Gastrocnemius medialis (tissue), 3 donors: Measurements from ENCODE around the genes GALNTL6 and SAP30.

DNA sequence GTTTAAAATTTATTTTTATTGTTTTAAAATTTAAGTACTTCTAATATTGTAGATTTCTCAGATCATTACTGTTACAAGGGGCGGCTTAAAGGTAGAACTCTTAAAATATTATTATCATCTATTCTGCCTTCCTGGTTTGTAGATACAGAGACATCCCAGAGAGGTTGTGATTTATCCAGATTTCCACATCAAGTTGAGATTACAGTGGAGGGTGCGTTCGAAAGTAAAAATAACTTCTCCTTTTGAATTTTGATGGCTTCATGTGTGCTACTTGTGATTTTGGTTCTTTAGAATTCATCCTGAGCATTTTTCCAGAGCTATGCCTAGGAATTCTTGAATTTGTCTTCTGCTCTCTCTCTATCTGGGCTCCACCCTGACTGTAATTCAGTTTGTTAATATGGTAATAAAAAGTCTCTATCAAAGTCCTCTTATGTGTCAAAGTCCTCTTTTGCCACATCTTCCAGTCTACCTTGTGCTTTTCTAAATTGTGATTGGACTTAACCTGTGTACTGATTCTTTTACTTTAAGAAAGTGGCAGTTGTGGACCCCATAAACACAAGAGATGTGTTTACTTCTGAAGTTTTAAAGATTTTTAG is 37.2 kb downstream of the CLCN3 start:
- PRO-cap, result no peak
- RAMPAGE, long total RNA, 3 experiments, result no peak in any of the 3 experiments

- PRO-cap, result no peak
- RAMPAGE, long total RNA, 3 experiments, result start-site peak on the minus strand in 1 of 3 experiments, at chr4:170027277-170027318 at its widest, 7 reads per replicate
These were observed 849 bp upstream of the MFAP3L start for GRCh38 chr4:170026747-170027740.

GRCh38 chr4:170226468-170226887 is 136.7 kb upstream of the AADAT start:
- PRO-cap, result no peak
- RAMPAGE, long total RNA, 3 experiments, result no peak in any of the 3 experiments

DNA sequence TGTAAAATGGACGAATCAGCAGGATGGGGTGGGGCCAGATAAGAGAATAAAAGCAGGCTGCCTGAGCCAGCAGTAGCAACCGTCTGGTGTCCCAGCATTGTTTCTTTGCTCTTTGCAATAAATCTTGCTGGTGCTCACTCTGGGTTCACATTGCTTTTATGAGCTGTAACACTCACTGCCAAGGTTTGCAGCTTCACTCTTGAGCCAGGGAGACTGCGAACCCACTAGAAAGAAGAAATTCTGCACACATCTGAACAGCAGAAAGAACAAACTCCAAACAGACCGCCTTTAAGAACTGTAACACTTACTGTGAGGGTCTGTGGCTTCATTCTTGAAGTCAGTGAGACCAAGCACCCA is 769.2 kb upstream of the GALNTL6 start:
- PRO-cap, result no peak
- RAMPAGE, long total RNA, 3 experiments, result no peak in any of the 3 experiments

GRCh38 chr4:171813169-171813611 is at the start of gene GALNTL6:
Gene GALNTL6 (plus strand): TSS chr4:171813404.
- PRO-cap, result no peak
- RAMPAGE, long total RNA, 3 experiments, result no peak in any of the 3 experiments

- PRO-cap, result no peak
- RAMPAGE, long total RNA, 3 experiments, result no peak in any of the 3 experiments
These were observed 214.8 kb downstream of the GALNTL6 start for GRCh38 chr4:172028071-172028404.

- PRO-cap, result no peak
- RAMPAGE, long total RNA, 3 experiments, result no peak in any of the 3 experiments
These were observed 1.7 kb downstream of the GALNT7 start for GRCh38 chr4:173170356-173170607.

DNA sequence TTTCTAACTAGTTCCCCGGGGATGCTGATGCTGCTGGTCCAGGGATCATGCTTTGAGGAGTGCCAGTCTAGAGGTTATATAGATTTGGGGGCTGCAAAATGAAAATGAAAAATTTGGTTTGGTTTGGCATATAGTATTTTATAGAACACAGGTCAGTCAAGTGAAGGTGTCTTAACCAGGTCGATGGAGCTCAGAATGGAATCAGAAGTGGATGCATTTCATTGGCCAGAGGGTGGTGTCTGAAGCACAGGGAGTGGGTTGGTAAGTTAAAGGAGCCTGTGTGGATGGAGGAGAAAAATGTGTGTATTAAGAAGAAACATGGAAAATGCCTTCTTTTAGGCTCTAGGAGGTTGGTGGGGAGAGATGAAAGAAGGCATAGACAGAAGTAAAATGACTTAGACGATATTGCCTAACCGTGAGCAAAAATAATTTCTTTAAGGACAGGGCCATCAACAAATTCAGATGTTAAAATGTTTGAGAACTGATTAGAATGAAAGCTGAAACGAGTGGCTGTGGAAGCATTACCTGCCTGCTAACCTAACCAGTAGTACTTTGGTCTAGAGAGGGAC is 8.7 kb downstream of the GALNT7 start:
- PRO-cap, result no peak
- RAMPAGE, long total RNA, 3 experiments, result no peak in any of the 3 experiments

- PRO-cap, result no peak
- RAMPAGE, long total RNA, 3 experiments, result no peak in any of the 3 experiments
These were observed 1.4 kb downstream of the HMGB2 start for GRCh38 chr4:173332606-173333261.

DNA sequence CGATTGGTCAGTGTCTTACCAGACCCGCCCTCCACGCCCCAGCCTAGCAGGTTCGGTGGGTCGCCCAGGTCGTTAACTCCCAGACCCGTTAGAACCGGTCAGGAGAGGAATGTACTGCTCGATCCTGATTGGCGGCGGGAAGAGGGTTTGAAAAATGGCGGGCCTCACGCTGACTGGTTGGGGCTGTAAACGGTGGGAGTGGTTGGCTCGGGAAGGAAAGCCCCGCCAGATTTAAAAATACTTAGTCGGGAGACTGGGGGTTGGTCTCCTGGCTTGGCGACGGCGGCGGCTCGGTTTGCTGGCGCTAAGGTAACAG is 313 bp upstream of the HMGB2 start:
- PRO-cap, result no peak
- RAMPAGE, long total RNA, 3 experiments, result no peak in any of the 3 experiments

- PRO-cap, result bidirectional peak, plus-strand start at chr4:173370954, minus-strand start at chr4:173370695
- RAMPAGE, long total RNA, 3 experiments, result start-site peak on the plus strand in 2 of 3 experiments, at chr4:173370938-173370962 at its widest, 24 to 77 reads per replicate
These were observed at the start of gene SAP30 for GRCh38 chr4:173370773-173371728. Gene SAP30 (plus strand): TSS chr4:173370954.

DNA sequence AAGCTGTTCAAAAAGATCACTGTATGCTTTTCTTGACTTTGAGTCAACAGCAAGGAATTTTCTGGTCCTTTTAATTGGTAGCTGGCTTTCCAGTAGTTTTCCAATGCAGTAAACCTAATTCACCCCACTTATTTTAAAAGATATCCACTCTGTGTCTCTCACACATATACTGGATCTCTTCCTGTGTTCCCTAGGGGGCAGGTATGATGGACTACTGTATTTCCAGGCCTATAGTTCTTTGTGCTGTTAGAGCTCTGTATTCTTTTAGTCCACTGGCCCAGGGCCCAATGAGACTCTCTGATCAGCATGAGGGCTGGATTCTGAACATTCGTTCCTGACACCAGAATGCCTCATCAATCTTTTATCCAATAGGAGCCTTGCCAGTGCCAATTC is 26.4 kb upstream of the SCRG1 start:
- PRO-cap, result no peak
- RAMPAGE, long total RNA, 3 experiments, result no peak in any of the 3 experiments

- PRO-cap, result no peak
- RAMPAGE, long total RNA, 3 experiments, result no peak in any of the 3 experiments
These were observed 5.3 kb downstream of the HAND2 start for GRCh38 chr4:173524642-173525191.

GRCh38 chr4:173684142-173684721 is 154.2 kb upstream of the HAND2 start:
- PRO-cap, result no peak
- RAMPAGE, long total RNA, 3 experiments, result no peak in any of the 3 experiments

DNA sequence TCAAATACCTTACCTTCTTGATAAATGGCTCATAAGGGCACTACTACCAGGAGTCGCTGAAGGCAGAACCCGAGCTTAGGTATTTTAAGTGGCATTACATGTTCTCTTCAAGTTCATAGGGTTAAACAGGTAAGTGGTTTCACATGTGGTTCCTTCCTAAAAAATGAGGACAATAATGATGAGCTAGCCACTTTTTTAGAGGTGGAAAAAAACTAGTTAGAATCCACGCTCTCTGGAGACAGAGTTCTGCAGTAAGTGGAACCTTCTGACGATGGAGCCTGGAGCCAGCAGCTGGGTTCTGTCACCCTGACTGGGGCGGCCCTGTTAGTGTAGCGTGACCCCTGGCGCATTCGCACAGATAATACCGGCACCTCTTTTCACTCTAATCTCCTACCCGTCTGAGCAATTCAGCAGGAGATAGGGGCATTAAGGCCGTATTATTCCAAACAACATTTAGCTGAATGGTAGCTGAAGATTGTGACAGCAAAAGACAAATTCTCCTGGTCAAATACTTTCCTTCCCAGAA is 292.7 kb downstream of the FBXO8 start:
- PRO-cap, result no peak
- RAMPAGE, long total RNA, 3 experiments, result no peak in any of the 3 experiments

GRCh38 chr4:174461758-174462085 is 60.6 kb downstream of the HPGD start:
- PRO-cap, result no peak
- RAMPAGE, long total RNA, 3 experiments, result no peak in any of the 3 experiments

DNA sequence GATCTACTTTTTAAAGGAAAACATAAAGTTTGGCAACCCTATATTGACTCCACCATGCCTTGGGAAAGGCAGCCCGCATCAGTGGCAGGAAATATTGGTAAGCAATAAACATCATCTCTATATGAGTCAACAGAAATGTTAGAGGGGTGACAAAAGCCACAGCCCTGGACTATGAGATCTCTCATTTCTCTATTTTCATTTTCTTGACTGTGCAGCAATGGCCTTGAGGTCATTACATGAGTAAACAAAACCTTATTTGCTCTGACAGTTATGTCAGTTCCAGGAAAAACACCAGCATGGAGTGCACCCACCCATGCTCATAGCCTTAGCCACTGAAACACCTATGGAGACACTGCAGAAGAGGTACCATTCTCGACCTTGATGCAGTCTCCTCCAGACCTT is 15.8 kb upstream of the HPGD start:
- PRO-cap, result no peak
- RAMPAGE, long total RNA, 3 experiments, result no peak in any of the 3 experiments

DNA sequence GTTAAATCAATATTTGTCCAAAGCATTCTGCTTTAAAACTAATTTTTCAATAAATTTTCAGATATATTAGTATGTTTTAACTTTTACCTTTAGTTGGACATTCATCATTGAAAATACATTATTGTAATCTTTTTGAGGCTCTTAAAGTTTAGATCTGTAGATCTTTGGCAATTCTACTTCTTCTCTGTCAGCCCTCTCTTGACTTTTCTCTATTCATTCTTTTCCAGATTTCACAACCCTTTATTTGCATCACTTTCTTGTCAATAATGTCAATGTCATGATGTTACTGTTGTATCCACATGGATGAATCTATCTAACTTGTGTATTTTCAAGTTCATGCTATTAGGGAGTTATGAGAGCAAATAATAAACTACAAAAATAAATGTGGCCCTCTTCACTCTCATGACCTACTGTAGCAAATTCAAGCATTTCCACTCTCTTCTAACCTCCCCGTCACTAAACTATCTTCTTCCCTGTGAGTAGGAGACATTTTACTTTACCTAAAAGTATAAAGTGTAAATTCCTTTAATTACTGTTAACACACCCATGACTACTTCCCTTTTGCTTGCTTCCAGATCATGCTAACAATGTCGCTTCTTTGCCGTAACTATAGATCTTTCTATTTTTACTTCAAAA is 23.1 kb upstream of the HPGD start:
- PRO-cap, result no peak
- RAMPAGE, long total RNA, 3 experiments, result no peak in any of the 3 experiments

- PRO-cap, result no peak
- RAMPAGE, long total RNA, 3 experiments, result no peak in any of the 3 experiments
These were observed 72.9 kb upstream of the WDR17 start for GRCh38 chr4:175992749-175993185.

- PRO-cap, result no peak
- RAMPAGE, long total RNA, 3 experiments, result no peak in any of the 3 experiments
These were observed 66.5 kb upstream of the WDR17 start for GRCh38 chr4:175998851-175999749.